SJSA1 (cell line): Measurements from ENCODE around the gene NAA15.

- RAMPAGE, long total RNA = no peak
These were observed 237.8 kb upstream of the PGRMC2 start for GRCh38 chr4:128525268-128525867.

GRCh38 chr4:129094347-129094557 is 913 bp upstream of the SCLT1 start:
- RAMPAGE, long total RNA = no peak

- RAMPAGE, long total RNA = no peak
These were observed 927.9 kb downstream of the C4orf33 start for GRCh38 chr4:130023928-130024162.

DNA sequence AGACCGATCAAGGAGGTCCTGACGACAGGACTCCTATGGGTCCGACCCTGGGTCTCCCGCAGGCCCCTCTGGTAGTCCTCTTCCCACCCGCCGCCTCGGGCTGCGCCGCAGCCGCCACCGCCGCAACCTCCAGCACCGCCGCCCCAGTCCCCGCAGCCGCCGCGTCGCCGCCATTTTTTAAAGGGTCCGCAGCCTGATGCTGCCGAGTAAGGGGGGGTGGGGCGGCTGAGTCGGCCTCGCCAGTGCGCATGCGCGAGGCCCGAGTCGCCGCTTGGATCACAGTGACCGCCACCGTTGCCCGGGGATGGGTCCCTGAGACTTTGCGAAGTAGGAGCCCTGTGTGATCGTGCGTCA is 1421.8 kb upstream of the PCDH10 start:
- RAMPAGE, long total RNA = no peak

DNA sequence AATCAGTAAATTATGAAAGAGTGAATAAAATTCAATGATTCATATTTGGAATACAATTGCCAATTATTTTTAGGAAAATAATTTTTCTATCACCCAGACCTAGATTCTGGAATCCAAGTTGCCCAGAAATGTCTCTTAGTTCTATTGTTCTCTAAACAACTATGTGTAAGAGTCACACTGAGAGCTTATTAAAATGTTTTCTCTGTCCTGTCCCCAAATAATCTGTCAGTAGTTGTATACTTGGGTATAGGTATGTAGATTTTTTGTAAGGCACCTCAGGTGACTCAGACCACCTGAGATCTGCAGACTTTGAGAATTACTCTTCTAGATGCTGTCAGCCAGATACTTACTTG is 1138.7 kb downstream of the PCDH18 start:
- RAMPAGE, long total RNA = no peak

GRCh38 chr4:137496209-137496456 is 36.2 kb downstream of the PCDH18 start:
- RAMPAGE, long total RNA = no peak

GRCh38 chr4:137531179-137531720 is 1.0 kb downstream of the PCDH18 start:
- RAMPAGE, long total RNA = no peak

- RAMPAGE, long total RNA = no peak
These were observed 278.9 kb upstream of the PCDH18 start for GRCh38 chr4:137811164-137811549.

GRCh38 chr4:138199378-138200249 is 42.5 kb downstream of the SLC7A11 start:
- RAMPAGE, long total RNA = no peak

GRCh38 chr4:139082728-139083317 is 67.2 kb downstream of the NOCT start:
- RAMPAGE, long total RNA = no peak

DNA sequence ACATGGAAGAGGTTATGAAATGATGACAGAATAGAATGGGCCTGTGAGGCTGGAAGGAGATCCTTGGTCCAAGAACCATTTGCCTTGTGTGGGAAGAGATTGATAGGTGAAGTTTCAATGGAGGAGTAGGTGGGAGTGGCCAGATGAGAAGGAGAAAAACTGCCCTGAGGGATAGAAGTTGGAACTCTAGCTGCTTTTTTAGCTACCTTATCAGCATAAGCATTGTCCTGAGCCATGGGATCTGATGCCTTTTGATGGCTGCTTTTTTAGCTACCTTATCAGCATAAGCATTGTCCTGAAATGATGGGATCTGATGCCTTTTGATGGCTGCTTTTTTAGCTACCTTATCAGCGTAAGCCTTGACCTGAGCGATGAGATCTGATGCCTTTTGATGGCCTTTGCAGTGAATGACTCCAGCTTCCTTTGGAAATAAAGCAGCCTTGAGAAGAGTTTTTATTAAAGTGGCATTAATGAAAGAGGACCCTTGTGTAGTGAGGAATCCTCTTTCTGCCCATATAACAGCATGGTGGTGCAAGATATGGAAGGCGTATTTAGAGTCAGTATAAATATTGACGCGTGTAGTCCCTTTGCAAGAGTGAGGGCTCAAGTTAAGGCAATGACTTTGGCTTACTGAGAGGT is 17.5 kb downstream of the ELF2 start:
- RAMPAGE, long total RNA = no peak

DNA sequence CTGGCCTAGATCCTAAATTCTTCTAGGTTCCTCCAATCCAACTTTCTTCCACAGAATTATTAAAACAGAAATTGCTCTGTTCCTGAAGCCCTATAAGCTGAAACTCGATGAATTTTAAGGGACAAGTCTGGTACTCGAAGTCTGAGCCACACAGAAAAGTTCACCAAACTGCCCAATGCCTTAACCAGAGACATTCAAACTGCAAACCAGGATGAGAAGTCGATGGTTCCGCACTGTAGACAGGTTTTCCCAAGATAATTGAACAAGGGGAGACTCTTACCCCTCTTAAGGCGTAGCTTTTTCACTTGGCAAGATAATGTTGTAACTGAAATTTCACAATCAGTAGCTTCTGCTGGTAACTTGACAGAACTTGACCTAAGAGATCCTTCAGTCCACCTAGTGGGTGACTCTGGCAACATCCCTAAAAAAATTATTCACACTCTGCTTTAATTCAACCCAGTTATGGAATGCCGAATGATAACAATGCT is 9.4 kb downstream of the ELF2 start:
- RAMPAGE, long total RNA = no peak

GRCh38 chr4:139178786-139178913 is 1.6 kb upstream of the ELF2 start:
- RAMPAGE, long total RNA = no peak

GRCh38 chr4:139301136-139301837 is at the start of gene NAA15:
TSS of gene NAA15 (plus strand) at chr4:139301505.
- RAMPAGE, long total RNA = no peak

DNA sequence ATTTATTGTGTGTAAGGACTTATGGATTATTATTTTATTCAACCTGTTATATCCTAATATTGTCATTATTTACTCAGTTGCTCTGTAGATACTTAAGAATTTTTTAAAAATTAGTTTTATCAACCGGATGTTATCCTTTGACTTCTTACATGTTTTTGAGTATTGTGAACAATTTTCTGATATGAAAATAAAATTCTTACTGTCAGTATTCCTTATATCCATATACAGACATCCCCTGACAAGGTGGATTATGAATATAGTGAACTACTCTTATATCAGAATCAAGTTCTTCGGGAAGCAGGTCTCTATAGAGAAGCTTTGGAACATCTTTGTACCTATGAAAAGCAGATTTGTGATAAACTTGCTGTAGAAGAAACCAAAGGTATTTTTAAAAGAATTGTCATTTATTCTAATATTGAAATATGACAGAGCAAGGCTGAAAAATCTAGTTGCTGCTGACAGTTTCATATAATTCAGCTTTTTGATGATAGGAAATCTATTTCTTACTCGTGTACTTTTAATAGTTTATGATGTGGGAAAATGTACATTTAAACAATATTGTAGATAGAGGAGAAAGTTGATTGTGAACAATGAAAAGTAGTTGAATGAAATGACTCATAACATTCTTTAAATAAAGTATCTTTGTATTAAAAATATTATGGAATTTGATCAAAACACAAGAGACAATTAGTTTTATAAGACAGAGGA is 41.8 kb upstream of the NDUFC1 start:
- RAMPAGE, long total RNA = no peak

- RAMPAGE, long total RNA = no peak
These were observed 23.1 kb downstream of the SETD7 start for GRCh38 chr4:139532872-139533426.

DNA sequence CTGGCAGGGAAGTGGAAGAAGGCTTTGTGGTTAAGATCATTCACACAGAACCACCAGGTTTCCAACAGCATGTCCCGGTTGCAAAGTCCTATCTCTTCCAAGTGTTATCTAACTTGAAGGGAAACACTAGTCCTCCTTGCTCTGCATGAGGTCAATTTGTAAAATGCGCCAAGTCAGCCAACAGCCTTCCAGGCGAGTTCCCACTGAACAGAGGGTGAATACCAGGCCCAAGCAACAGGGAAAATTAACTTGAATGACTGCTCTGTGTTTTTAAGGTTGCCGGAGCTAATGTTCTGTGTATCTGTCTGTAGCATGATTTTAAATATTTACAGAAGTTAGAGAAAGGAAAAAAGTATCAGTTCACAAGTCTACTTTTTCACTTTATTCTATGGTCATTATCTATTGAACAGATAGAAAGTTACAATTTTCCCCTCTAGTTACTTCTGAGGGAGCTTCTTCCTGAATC is 4.9 kb downstream of the SETD7 start:
- RAMPAGE, long total RNA = no peak

DNA sequence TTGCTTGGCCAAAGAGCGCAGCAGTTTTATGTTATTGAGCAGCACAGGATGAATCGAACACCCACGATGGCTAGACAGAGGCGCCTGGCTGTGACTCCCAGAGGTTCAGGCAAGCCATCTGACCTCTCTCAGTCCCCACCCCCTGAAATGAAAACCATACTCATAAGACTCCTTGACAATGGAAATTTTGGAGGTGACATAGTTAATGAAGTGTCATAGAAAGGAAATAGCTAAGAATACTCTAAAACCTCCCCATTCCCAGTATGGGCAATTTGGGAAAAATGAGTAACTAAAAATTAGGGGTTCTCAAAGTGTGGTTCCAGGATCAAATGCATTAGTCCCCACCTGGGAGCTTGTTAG is 70.7 kb downstream of the MGST2 start:
- RAMPAGE, long total RNA = no peak

GRCh38 chr4:139824735-139826042 is 159.6 kb downstream of the MGST2 start:
- RAMPAGE, long total RNA = no peak

GRCh38 chr4:139934078-139934786 is 219.8 kb downstream of the MAML3 start:
- RAMPAGE, long total RNA = no peak